Heart left ventricle (tissue), 7 donors: ENCODE measurements around a stretch of chr9.

DNA sequence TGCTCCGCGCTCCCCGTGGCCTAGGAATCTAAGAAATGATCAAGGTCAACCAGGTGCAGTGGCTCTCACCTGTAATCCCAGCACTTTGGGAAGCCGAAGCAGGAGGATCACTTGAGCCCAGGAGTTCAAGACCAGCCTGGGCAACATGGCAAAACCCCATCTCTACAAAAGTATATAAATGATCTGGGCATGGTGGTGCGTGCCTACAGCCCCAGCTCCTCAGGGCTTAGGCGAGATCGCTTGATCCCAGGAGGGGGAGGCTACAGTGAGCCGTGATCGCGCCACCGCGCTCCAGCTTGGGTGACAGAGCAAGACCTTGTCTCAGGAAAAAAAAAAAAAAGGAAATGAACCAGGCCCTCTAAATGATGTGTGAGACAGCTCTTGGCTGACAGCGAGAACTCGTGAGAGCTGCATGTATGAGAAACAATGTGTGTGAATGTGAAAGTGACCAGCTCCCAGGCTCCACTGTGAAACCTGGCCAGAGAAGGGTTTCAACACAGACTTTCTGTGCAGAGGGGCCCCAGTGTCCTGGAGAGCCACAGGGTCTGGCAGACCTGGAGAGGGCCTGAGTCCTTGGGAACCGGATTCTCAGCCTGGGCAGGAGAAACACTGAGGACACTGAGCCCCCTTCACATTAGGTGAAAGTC is 61.7 kb upstream of the ANGPTL2 start:
- PRO-cap, 6 experiments: peak in 3 of 6 experiments; most common plus-strand start position 523 of the sequence (in 2); most common minus-strand start position 267 of the sequence (in 1)
- RAMPAGE, long total RNA, 2 experiments: no peak in any of the 2 experiments
- RRBS: 30% methylated on average over 1 of the region's 15 CpGs

DNA sequence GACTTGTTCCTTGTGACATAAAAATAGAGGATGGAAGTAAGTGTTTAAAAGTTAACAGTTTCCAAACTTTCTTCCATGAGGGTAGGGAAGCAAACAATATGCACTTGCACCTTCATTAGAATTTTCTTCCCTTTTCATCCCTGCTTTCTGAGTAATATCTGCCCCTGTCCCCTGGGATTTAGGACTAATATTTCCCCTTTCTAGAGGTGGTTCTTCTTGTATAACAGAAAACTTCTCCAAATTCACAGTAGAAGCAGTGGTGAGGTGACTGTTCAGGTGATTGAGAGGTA is 60.0 kb upstream of the SLC2A8 start:
- PRO-cap, 6 experiments: no peak in any of the 6 experiments
- RAMPAGE, long total RNA, 2 experiments: no peak in any of the 2 experiments

GRCh38 chr9:127384084-127384909 is 12.7 kb upstream of the SLC2A8 start:
- PRO-cap, 6 experiments: no peak in any of the 6 experiments
- RAMPAGE, long total RNA, 2 experiments: no peak in any of the 2 experiments
- RRBS: no CpG with 5 or more reads among the region's 14 CpGs

DNA sequence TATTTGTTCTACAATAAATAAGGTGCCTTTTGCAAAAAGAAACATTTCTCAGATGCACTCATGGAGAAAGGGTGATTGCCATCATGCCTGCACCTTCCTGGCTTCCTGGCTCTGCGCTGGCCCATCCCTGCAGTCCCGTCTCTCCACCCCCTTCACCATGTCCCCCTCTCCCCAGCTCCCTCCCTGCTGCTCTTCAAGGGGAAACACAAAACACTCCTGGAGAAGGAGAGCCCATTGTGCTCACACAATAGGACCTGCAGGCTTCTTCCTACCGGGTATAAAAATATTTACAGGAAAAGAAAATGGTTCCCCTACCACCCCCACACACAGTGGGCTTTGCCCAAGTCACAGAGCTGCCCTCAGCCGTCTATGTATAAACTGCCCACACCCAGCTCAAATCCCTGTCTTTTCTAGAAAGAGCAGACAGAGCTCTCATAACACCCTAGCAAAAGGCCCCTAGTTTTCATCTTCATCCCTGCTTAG is 40.5 kb downstream of the NIBAN2 start:
- PRO-cap, 6 experiments: peak in 1 of 6 experiments; most common plus-strand start position 404 of the sequence (in 1)
- RAMPAGE, long total RNA, 2 experiments: no peak in any of the 2 experiments
- RRBS: no CpG with 5 or more reads among the region's 4 CpGs

GRCh38 chr9:127549034-127549740 is 19.7 kb downstream of the NIBAN2 start:
- PRO-cap, 6 experiments: no peak in any of the 6 experiments
- RAMPAGE, long total RNA, 2 experiments: no peak in any of the 2 experiments
- RRBS: no CpG with 5 or more reads among the region's 12 CpGs

GRCh38 chr9:127561035-127561302 is 7.9 kb downstream of the NIBAN2 start:
- PRO-cap, 6 experiments: no peak in any of the 6 experiments
- RAMPAGE, long total RNA, 2 experiments: no peak in any of the 2 experiments
- RRBS: no CpG with 5 or more reads among the region's 3 CpGs

GRCh38 chr9:127570508-127570876 is 1.6 kb upstream of the NIBAN2 start:
- PRO-cap, 6 experiments: peak in 1 of 6 experiments; most common plus-strand start chr9:127570717 (in 1); most common minus-strand start chr9:127570562 (in 1)
- RAMPAGE, long total RNA, 2 experiments: no peak in any of the 2 experiments
- RRBS: no CpG with 5 or more reads among the region's 3 CpGs

- PRO-cap, 6 experiments: no peak in any of the 6 experiments
- RAMPAGE, long total RNA, 2 experiments: no peak in any of the 2 experiments
- RRBS: no CpG with 5 or more reads among the region's 11 CpGs
Measured at GRCh38 chr9:127661328-127661902, 45.4 kb upstream of the CFAP157 start.

GRCh38 chr9:127784750-127785844 is 737 bp upstream of the CDK9 start:
- PRO-cap, 6 experiments: peak in 6 of 6 experiments; most common plus-strand start chr9:127785431 (in 5); most common minus-strand start chr9:127785086 (in 4)
- RAMPAGE, long total RNA, 2 experiments: no peak in any of the 2 experiments
- RRBS: 1% methylated on average over 60 of the region's 120 CpGs

GRCh38 chr9:127798432-127798891 is 4.2 kb upstream of the FPGS start:
- PRO-cap, 6 experiments: no peak in any of the 6 experiments
- RAMPAGE, long total RNA, 2 experiments: no peak in any of the 2 experiments
- RRBS: no CpG with 5 or more reads among the region's 2 CpGs

- PRO-cap, 6 experiments: no peak in any of the 6 experiments
- RAMPAGE, long total RNA, 2 experiments: no peak in any of the 2 experiments
- RRBS: no CpG with 5 or more reads among the region's 13 CpGs
Measured at GRCh38 chr9:127808480-127808808, 5.8 kb downstream of the FPGS start.

GRCh38 chr9:127816739-127817578 is 14.3 kb downstream of the FPGS start:
- PRO-cap, 6 experiments: peak in 2 of 6 experiments; most common plus-strand start chr9:127817125 (in 1); most common minus-strand start chr9:127816982 (in 1)
- RAMPAGE, long total RNA, 2 experiments: no peak in any of the 2 experiments
- RRBS: no CpG with 5 or more reads among the region's 14 CpGs

- PRO-cap, 6 experiments: peak in 2 of 6 experiments; most common plus-strand start chr9:127833963 (in 2)
- RAMPAGE, long total RNA, 2 experiments: no peak in any of the 2 experiments
- RRBS: no CpG with 5 or more reads among the region's 2 CpGs
Measured at GRCh38 chr9:127833830-127834164, 20.7 kb downstream of the ENG start.

- PRO-cap, 6 experiments: no peak in any of the 6 experiments
- RAMPAGE, long total RNA, 2 experiments: no peak in any of the 2 experiments
- RRBS: 34% methylated on average over 2 of the region's 20 CpGs
Measured at GRCh38 chr9:127873246-127873820, 4.1 kb downstream of the AK1 start.

GRCh38 chr9:127884312-127884876 is 6.9 kb upstream of the AK1 start:
- PRO-cap, 6 experiments: no peak in any of the 6 experiments
- RAMPAGE, long total RNA, 2 experiments: no peak in any of the 2 experiments
- RRBS: no CpG with 5 or more reads among the region's 11 CpGs

- PRO-cap, 6 experiments: peak in 3 of 6 experiments; most common plus-strand start chr9:127898550 (in 2); most common minus-strand start chr9:127898484 (in 2)
- RAMPAGE, long total RNA, 2 experiments: no peak in any of the 2 experiments
- RRBS: 0% methylated on average over 2 of the region's 12 CpGs
Measured at GRCh38 chr9:127898351-127898732, 1.1 kb downstream of the ST6GALNAC6 start.

- PRO-cap, 6 experiments: no peak in any of the 6 experiments
- RAMPAGE, long total RNA, 2 experiments: no peak in any of the 2 experiments
- RRBS: 3% methylated on average over 24 of the region's 64 CpGs
Measured at GRCh38 chr9:127898733-127899506, 483 bp downstream of the ST6GALNAC6 start.

GRCh38 chr9:127915139-127916421 is 1.3 kb downstream of the ST6GALNAC4 start:
- PRO-cap, 6 experiments: peak in 1 of 6 experiments; most common plus-strand start chr9:127916043 (in 1)
- RAMPAGE, long total RNA, 2 experiments: no peak in any of the 2 experiments
- RRBS: 5% methylated on average over 1 of the region's 25 CpGs

- PRO-cap, 6 experiments: no peak in any of the 6 experiments
- RAMPAGE, long total RNA, 2 experiments: no peak in any of the 2 experiments
- RRBS: no CpG with 5 or more reads among the region's 5 CpGs
Measured at GRCh38 chr9:127953353-127953820, 15.7 kb upstream of the DPM2 start.

- PRO-cap, 6 experiments: peak in 2 of 6 experiments; most common plus-strand start chr9:127979541 (in 1); most common minus-strand start chr9:127979453 (in 1)
- RAMPAGE, long total RNA, 2 experiments: no peak in any of the 2 experiments
- RRBS: no CpG with 5 or more reads among the region's 19 CpGs
Measured at GRCh38 chr9:127979020-127979866, 1.5 kb downstream of the EEIG1 start.